Progenitor cell of endocrine pancreas (in vitro differentiated cells): Measurements from ENCODE around the genes NAV1 and CHI3L1.

- PRO-cap = bidirectional peak, plus-strand start at chr1:201538931, minus-strand start at chr1:201538822; bidirectional peak, plus-strand start at chr1:201539127, minus-strand start at chr1:201539178; bidirectional peak, plus-strand start at chr1:201539333, minus-strand start at chr1:201539296
These were observed at the start of gene NAV1 for GRCh38 chr1:201538849-201539564. Gene NAV1, plus strand, starts transcription at chr1:201539127.

GRCh38 chr1:201562823-201563352, 24.0 kb downstream of the NAV1 start:
- PRO-cap = no peak

- PRO-cap = no peak
These were observed 97.5 kb upstream of the IPO9 start for GRCh38 chr1:201731145-201732162.

DNA sequence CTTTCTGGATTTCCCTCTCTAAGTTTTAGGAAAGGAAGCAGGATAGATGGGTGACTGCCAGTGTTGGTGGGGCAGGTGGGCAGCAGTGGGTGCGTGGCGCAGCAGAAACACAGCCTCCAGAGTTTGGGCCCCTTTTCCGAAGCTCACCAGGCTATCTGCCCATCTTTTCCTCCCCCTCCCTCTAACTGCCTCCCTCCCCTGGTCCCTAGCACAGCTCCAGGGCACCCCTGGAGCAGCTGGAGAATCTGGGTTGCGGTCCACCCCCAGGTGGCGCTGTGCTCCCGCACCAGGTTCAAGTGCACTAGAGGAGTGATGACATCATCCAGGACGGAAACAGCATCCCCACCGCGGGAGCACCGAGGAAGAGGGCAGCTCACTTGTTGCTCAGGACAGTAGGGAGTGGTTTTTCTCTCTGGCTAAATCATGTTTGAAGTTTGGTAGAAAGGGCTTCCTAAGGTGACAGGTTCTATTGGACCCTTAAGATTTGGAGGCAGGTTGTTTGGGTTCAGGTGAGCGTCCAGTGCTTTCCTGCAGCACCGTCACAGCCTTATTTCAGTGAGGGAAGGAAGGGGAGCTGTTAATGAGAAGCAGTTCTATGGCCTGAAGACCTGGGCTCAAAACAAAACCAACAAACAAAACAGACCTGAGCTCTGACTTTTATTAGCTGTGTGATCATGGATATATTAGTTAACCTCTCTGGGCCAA, 7.3 kb downstream of the SHISA4 start:
- PRO-cap = no peak

GRCh38 chr1:201917332-201918246, 28.8 kb downstream of the LMOD1 start:
- PRO-cap = no peak

GRCh38 chr1:201934497-201935002, 11.8 kb downstream of the LMOD1 start:
- PRO-cap = no peak

- PRO-cap = no peak
These were observed 6.5 kb downstream of the ELF3 start for GRCh38 chr1:202016507-202017655.

GRCh38 chr1:202107161-202107689, 15.5 kb upstream of the GPR37L1 start:
- PRO-cap = no peak

- PRO-cap = no peak
These were observed 3.0 kb upstream of the ARL8A start for GRCh38 chr1:202147509-202148060.

GRCh38 chr1:202161853-202162679, 1.7 kb upstream of the PTPN7 start:
- PRO-cap = no peak

GRCh38 chr1:202186977-202187539, 6.5 kb upstream of the LGR6 start:
- PRO-cap = no peak

GRCh38 chr1:202520141-202521270, 172.0 kb downstream of the PPP1R12B start:
- PRO-cap = no peak

GRCh38 chr1:202730582-202731345, 20.5 kb upstream of the SYT2 start:
- PRO-cap = no peak

DNA sequence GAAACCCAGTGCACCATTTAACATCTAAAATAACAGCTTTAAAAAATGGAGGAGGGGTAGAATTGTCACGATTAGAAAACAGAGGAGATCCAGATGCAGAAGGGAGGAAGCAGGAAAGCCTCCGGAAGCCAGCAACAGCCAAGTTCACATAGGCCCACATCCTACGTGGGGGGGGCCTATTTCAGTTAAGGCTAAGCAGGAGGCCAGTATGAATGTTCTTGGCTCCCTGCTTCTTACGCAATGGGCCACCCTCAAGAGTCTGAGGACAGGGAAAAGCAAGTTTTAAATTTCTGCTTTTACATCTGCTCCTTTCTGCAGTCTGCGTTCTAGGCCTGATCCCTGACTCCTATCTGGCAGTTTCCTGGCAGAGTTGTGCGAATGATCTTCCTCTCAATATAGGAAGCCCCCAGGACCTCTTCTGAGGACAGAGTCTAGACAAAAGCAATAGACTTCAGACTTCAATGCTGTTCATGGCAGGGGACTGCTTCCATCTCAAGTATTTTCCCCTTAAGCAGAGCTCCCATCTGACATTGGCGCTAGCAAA, 30.6 kb downstream of the RABIF start:
- PRO-cap = no peak

- PRO-cap = no peak
These were observed 1.8 kb upstream of the CYB5R1 start for GRCh38 chr1:202968718-202969304.

DNA sequence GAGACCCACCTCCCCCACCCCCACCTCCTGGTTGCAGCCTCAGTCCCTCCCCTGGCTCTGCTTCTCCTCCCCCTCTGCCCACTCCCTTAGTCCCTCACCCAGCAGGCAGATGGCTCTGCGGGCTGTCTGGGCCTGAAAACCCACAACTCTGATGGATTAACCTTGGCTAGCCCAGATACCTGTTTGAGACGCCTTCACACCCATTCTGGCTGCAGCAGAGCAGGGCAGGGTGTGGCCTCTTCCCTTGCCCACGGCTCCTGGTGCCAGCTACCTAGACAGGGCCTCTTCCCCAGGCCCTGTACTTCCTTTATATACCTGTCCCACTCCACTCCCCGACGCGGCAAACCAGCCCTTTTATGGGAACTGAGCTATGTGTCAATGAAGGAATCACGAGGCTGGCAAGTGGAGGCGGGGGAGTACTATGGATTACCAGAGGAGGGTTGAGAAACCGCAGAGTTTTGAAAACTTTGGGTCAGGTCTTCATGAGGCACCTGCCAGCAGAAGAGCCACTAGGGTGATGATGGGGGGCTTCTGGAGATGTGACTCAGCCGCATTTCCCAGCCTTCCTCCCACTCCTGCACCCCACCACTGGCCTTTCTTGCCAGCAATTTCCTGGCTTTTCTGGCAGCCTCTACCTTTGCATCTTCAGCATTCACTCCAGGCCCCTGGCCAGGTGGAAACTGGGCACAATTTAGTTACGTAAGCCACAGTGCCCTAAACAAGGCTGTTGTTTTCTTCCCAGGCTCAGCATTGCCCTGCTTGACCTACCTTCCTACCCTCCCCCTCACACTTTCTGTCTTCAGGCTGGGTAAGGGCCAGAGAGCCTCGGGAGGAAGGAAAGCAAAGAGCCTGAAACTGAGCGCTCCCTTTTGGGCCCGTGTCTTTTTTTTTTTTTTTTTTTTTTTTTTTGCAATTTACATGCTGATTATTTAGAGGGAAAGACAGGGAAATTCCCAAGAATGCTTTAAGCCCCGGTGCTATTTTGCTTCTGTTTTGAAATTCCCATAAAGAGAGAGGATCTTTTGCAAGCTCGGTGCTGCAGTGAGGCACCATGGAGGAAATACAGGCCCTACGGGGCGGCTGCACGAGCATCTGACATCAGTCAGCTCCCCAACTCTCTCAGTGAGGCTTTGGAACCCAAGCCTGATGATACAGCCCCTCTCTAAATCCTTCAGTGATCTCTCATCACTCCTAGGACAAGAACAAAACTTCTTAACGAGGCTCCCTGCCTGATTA, at the start of gene CHI3L1:
CHI3L1 (minus strand) TSS at position 285 of the 1,236 bp plus-strand sequence.
- PRO-cap = no peak

- PRO-cap = bidirectional peak, plus-strand start at chr1:203290685, minus-strand start at chr1:203290379; unidirectional peak, minus-strand start at chr1:203290928
These were observed 14.9 kb upstream of the BTG2 start for GRCh38 chr1:203290168-203291046.

DNA sequence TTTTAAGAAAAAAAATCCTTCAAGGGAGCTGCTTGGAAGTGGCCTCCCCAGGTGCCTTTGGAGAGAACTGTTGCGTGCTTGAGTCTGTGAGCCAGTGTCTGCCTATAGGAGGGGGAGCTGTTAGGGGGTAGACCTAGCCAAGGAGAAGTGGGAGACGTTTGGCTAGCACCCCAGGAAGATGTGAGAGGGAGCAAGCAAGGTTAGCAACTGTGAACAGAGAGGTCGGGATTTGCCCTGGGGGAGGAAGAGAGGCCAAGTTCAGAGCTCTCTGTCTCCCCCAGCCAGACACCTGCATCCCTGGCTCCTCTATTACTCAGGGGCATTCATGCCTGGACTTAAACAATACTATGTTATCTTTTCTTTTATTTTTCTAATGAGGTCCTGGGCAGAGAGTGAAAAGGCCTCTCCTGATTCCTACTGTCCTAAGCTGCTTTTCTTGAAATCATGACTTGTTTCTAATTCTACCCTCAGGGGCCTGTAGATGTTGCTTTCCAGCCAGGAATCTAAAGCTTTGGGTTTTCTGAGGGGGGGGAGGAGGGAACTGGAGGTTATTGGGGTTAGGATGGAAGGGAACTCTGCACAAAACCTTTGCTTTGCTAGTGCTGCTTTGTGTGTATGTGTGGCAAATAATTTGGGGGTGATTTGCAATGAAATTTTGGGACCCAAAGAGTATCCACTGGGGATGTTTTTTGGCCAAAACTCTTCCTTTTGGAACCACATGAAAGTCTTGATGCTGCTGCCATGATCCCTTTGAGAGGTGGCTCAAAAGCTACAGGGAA, 2.5 kb downstream of the BTG2 start:
- PRO-cap = no peak

GRCh38 chr1:203322670-203323315, 17.5 kb downstream of the BTG2 start:
- PRO-cap = no peak

DNA sequence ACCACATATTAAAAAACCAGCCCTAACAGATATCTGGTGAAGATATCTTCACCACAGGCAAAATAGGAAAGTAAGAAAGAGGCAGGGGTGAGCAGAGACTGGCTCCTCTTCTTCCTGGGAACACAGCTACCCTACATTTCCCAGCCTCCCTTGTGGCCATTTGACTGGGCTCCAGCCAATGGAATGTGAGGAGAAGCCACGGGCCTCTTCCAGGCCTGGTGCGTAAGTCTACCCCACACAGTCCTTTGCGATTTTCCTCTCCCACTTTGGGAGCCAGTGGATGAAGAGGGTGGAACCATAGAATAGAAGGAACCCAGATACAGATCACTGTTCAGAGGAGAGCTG, 21.8 kb upstream of the FMOD start:
- PRO-cap = no peak